HT1080 (cell line): ENCODE measurements around a stretch of chr2.

DNA sequence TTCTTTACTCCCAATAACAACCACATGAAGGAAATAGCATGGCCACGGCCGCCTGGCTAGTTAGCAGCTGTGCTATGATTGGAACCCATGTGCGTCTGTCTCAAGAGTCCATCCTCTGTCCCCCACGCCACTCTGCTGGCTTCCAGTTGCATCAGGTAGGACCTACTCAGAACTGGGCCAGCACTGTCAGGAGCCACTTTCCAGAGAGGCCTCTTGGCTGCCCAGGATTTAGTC is 22.2 kb downstream of the ASB18 start:
RAMPAGE:
- cytosol, long total RNA, result no peak
- long total RNA, result no peak
- nucleus, long total RNA, result no peak

RAMPAGE:
- cytosol, long total RNA, result no peak
- long total RNA, result no peak
- nucleus, long total RNA, result no peak
Measured at GRCh38 chr2:236488775-236488974, 18.6 kb downstream of the IQCA1 start.

GRCh38 chr2:236546401-236547271 is 23.0 kb upstream of the ACKR3 start:
RAMPAGE:
- cytosol, long total RNA, result no peak
- long total RNA, result no peak
- nucleus, long total RNA, result no peak

DNA sequence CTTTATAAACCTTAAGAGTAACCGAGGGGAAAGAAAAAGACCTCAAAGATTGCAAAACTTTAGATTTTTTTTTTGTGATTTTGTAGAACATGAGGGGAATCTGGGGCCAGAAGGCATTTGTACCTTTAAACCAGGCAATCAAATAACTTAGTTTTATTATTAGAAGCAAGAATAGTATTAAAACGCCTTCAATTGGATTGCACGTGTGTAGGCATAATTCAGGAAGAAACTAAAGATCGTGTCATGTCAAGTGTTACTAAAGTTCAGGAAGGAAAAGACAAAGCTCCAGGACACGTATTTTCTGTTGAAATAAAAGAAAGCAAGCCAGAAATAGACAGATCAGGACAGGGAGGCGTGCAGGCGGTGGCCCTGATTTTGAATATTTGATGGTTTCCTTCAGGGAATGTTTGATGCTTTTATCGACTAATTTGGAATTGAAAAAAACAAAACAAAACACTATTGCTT is 2.2 kb downstream of the ACKR3 start:
RAMPAGE:
- cytosol, long total RNA, result no peak
- long total RNA, result no peak
- nucleus, long total RNA, result no peak

DNA sequence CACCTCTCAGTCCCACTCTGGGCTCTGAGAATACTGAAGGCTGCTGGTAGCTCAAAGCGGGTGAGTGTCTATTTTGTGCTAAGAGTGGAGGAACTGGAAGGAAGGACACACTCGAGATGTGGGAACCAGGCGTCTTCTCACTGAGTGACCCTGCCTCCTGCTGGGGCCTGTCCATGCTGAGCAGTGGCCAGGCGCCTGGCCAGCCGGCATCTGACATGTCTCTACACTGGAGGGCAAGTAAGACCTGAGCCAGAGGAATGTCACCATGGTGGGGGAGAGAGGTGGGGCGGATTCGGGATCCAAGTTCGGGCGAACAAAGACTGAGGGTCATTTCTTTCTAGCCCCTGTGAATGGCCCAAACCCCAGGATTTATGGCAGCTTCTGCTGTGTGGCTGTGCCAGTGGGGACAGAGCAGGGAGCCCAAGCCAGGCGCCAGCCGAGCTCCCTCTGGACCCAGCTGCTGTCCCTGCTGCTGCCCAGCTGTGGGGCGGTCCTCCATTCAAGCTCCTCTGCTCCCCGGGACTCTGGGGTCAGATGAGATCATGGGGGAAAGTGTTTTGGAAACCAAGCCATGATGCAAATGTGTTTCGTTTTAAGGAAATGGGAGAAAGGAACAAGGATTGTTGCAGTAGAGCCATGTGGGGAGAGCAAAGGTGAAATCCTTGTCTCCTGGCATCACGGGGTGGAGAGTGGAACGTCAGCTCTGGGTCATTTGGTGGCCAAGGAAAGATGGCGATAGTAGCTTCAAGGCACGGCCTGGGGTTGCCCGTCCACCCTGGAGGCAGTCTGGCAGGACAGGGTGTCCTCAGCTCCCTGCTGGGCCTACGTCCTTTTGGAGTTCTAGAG is 8.0 kb downstream of the ACKR3 start:
RAMPAGE:
- cytosol, long total RNA, result no peak
- long total RNA, result no peak
- nucleus, long total RNA, result no peak

DNA sequence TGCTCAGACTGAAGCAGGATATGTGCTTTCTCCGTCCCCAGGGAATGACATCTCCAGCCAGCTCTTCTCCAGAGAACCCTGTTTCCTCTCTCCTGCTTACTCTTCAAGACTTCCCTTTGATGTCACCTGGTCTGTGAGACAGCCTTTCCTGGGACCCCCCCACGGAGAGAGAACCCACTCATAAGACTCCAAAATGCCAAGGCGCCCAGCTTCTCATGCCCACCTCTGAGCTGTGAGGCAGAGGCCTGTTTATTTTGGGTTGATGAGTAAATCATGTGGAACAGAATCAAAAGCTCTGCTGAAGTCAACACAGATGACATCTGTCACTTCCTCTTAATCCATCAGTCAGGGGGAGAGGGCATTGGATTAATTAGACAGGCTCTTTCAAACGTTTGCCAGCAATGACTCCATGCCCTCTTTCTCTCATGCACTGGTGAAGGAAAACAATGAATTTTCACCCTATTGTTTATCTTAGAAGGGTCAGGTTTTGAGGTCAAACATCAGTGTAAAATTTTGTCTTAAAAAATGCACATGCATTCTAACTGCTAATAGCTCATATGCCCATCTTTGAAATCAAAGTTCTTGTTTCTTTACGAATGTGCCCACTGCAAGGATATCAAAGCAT is 184.0 kb downstream of the ACKR3 start:
RAMPAGE:
- cytosol, long total RNA, result no peak
- long total RNA, result no peak
- nucleus, long total RNA, result no peak

DNA sequence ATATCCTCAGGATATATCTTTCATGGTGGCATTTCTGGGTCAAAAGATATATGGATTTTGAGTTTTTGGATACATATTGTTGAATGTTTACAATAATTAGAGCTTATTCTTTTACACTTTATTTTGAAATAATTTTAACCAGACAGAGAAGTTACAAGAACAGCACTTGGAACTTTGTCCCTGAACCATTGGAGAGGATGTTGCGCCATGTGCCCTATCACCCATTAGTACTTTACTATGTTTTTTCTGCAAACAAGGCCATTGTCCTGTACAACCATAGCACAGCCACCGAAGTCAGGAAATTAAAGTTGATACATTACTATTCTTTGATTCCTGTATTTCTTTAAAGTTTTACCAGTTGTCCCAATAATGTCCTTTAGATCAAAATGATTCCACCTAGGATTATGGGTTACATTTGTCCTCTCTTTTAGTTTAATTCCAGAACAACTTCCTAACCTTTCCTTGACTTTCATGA is 188.8 kb downstream of the ACKR3 start:
RAMPAGE:
- cytosol, long total RNA, result no peak
- long total RNA, result no peak
- nucleus, long total RNA, result no peak

DNA sequence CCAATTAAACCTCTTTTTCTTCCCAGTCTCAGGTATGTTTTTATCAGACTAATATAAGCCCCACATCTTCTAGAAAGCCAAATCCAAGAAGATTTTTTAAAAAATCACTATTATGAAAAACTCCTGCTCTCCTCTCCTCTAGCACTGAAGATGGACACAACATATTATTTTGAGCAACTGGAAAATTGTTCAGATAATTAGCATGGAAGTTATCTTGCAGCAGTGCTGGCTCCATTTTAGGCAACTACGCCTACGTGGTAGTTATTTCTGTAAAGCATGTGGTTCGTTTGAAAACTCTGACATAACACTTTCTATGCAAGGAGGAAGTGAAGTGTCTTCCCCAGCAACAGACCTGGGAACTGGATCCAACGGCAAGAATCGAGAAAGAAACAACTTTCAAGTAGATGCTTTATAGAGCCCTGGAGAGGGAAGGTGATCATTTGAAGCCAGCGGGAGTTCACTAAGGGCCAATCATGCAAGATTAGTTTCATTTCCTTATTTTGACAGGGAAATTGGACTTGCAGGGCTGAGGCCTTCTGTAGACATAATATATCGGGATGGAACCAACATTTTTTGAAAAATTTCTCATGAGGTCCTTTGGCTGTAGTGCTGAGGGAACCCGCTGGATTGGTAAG is 218.2 kb downstream of the ACKR3 start:
RAMPAGE:
- cytosol, long total RNA, result no peak
- long total RNA, result no peak
- nucleus, long total RNA, result no peak

DNA sequence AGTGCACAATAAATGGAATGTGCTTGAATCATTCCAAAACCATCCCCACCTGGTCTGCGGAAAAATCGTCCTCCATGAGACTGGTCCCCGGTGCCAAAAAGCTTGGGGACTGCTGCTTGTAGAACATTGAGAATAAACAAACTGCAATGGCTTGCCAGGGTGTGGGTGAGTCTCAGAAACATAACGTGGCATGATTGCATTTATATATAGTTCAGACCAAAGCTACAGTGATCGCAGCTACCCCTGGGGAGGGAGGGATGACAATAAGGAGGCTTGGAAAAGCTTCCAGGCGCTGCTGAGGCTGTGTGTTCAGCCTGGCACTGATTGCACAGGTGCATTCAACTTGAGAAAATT is 133.1 kb upstream of the COPS8 start:
RAMPAGE:
- cytosol, long total RNA, result no peak
- long total RNA, result no peak
- nucleus, long total RNA, result no peak

RAMPAGE:
- cytosol, long total RNA, result no peak
- long total RNA, result no peak
- nucleus, long total RNA, result no peak
Measured at GRCh38 chr2:237057913-237058578, 27.6 kb upstream of the COPS8 start.

RAMPAGE:
- cytosol, long total RNA, result no peak
- long total RNA, result no peak
- nucleus, long total RNA, result no peak
Measured at GRCh38 chr2:237100746-237101489, 15.2 kb downstream of the COPS8 start.

RAMPAGE:
- cytosol, long total RNA, result no peak
- long total RNA, result no peak
- nucleus, long total RNA, result no peak
Measured at GRCh38 chr2:237117948-237118432, 32.3 kb downstream of the COPS8 start.

RAMPAGE:
- cytosol, long total RNA, result no peak
- long total RNA, result no peak
- nucleus, long total RNA, result no peak
Measured at GRCh38 chr2:237171066-237172018, 85.7 kb downstream of the COPS8 start.

GRCh38 chr2:237296865-237297323 is 117.1 kb downstream of the COL6A3 start:
RAMPAGE:
- cytosol, long total RNA, result no peak
- long total RNA, result no peak
- nucleus, long total RNA, result no peak

DNA sequence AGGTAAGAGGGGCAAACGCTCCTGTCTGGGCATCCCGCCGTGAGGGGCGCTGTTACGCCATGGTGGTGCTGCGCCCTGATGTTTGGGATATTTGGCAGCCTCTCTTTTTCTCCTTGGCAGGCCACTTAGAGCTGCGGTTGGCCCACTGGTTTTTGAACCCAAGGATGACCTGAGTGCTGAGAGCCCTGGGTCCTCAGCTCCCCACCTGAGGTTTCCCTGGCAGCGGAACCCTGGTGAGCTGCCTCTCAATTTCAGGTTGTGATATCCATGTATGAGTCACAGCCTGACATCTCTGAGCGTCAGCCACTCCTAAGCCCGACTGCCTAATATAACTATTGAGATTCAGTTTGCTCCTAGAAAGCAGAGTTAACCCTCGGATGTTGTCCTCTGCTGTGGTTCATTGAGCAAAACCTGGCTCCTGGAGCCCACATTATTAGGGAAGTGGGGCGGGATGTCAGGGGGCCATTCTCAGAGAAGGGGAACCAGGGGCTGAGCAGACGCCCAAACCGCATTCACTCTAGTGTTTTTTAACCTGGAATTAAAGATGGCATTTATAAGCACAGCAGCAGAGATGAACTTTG is 103.2 kb downstream of the COL6A3 start:
RAMPAGE:
- cytosol, long total RNA, result no peak
- long total RNA, result no peak
- nucleus, long total RNA, result no peak

RAMPAGE:
- cytosol, long total RNA, result no peak
- long total RNA, result no peak
- nucleus, long total RNA, result no peak
Measured at GRCh38 chr2:237403392-237403721, 10.6 kb downstream of the COL6A3 start.

RAMPAGE:
- cytosol, long total RNA, result no peak
- long total RNA, result no peak
- nucleus, long total RNA, result no peak
Measured at GRCh38 chr2:237421443-237422191, 7.7 kb upstream of the COL6A3 start.

DNA sequence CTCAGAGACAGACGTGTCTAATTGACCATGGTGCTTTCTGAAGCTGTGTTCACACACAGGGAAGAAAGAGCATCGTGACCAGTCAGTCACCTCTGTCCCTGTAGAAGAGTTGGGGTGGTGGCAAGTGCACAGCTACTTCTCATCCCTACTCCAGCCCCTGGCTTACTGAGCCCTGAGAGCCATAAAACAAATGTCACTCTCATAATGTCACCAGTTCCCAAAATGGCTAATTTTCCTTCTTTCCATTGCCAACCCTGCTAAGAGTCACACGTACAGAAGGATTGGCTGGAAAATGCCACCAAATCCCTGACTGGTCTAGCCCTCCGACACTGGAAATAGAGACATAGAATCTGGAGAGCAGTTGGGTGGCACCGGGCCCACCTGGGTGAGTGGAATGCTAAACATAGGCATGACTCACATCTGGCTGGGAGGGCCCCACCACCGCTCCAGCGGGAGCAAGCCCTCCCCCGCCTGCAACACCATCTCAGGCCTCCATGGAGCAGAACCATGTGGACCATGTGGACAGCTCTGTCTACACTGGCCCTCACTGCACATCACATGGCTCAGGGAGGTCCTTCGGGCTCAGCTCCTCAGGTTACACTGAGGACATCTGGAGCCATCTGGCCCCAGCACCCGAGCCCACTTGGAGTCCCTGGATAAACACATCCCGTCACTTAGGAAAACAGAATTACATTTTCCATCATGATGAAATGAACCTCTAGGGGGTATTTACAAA is 31.0 kb upstream of the MLPH start:
RAMPAGE:
- cytosol, long total RNA, result no peak
- long total RNA, result no peak
- nucleus, long total RNA, result no peak

DNA sequence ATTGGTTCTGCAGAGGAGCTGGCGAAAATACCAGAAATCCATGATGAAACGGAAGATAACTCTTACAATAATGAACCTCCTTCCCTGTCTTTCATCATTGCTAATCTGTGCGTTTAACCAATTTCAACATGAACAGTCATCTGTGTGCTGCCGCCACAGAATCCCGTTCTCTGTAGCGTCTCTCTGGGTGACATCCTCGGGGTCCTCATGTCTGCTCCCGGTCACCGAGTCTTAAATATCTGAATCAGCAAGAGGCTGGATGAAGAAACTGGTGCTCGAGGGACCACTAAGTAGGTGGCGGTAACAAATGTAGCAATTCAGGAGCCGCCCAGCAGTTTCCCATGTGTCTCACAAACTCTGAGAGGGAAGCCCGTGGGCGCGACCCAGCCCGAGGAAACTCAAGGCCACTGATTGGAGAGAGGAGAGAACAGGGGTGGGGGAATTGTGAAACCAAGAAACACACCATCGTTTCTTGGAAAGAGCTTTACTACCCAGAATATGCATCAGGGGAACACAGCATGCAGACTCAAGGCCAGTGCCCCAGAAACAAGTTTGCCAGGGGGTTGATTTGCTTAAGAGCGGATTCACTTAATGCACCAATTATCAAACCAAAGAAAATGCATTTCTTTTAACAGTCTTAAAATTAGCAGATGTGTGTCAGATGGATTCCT is 10.7 kb downstream of the MLPH start:
RAMPAGE:
- cytosol, long total RNA, result no peak
- long total RNA, result no peak
- nucleus, long total RNA, result no peak

DNA sequence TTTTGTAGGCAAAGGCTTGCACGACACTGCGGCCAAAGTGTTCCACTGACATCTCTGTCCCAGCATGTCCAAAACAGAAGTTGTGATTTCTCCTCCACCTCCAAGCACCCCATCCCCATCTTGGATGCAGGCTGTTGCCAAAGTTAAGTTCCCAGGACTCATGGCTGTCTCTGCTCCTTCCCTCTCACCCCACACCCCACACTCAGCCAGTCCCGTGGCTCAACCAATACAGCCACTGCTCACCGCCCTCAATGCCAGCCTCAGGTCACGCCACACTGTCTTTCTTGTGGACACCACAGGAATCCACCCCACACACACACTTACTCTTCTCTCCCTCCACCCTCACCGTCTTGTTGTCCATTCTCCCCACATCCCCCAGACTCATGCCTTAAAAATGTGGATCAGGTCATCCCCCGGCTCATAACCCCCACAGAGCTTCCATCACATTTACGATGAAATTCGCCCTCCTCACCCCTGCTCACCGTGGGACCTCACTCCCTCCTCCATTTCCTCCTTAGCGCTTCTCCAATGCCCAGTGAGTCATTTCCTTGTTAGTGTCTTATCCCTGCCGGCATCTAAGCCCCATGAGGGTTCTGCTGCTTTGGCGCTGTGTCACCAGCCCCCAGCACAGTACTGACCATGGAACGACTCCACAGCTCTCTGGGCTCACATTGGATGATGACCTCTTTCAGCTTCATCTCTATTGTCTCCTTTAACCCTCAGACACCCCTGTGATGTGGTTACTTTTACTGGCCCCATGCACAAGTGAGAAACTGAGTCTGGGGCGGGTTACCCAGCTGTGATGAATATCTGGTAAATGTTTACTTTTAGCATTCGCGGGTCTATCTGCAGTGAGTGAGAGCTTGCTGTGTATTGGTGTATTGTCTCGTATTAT is 13.8 kb downstream of the MLPH start:
RAMPAGE:
- cytosol, long total RNA, result no peak
- long total RNA, result no peak
- nucleus, long total RNA, result no peak